ENCODE measurements around a stretch of chr16.

- PRO-cap = no peak
These were observed 56.1 kb downstream of the ABAT start for GRCh38 chr16:8730267-8731074.

DNA sequence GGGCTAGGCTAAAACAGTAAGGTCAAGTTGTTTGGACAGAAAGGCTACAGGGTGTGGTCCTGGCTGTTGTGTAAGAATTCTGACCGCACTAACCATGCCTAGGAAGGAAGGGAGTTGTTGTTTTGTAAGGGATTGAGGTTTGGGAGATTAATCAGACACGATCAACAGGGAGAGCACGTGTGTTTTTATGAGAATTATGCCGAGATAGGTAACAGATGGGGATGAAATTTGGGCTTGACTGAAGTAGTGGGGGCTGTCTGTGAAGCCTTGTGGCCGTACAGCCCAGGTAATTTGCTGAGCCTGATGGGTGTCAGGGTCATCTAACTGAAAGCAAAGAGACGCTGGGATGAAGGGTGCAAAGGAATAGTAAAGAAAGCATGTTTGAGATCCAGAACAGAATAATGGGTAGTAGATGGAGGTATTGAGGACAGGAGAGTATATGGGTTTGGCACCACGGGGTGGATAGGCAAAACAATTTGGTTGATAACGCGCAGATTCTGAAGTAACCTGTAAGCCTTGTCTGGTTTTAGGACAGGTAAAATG lies 33.6 kb downstream of the CARHSP1 start:
- PRO-cap = no peak

DNA sequence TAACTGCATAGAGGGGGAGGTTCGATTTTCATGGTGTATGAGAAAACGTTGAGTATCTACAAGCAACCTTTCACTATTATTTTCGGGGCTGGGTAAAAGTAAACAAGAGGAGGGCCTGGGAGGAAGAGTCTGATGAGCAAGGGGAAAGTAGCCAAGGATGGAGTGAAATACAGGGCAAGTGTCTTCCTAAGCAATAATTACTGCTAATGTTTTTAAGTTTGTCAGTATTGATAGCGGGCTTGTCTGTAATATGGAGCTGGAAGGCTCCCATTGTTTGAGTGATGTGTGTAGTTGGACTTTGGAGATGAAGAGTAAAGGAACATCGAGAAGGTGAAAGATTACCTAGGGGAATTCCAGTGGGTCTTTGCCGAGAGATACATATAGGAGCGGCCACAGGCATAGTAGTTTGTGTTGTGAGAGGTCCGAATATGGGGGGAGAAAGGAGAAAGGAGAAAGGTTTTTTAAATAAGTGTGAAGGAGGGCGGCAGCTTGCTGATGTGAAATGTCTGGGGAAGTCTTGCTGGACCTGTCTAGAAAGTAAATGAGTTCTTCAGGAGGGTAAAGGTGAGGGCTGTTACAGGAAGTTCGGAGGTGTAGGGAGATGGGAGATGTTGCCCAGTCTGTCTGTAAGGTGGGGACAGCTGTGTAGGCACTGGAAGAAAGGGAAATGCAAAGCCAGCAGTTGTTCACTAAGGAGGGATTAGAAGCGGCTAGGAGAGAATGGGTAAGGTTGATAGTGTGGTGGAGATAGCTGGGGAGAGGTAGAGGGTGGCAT lies 29.2 kb downstream of the CARHSP1 start:
- PRO-cap = no peak

DNA sequence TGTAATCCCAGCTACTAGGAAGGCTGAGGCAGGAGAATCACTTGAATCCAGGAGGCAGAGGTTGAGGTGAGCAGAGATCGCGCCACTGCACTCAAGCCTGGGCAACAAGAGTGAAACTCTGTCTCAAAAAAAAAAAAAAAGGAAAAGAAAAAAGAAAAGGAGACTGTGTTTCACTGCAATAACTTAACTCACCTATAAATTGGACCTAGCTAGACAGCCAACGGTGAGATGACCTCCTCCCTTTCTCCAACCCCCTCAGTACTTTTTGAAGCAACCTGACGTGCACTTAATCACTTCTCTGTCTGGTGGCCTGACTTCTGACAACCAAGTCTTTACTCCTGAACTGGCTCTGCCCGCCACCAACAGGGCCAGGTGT lies 21.6 kb downstream of the LITAFD start:
- PRO-cap = no peak

DNA sequence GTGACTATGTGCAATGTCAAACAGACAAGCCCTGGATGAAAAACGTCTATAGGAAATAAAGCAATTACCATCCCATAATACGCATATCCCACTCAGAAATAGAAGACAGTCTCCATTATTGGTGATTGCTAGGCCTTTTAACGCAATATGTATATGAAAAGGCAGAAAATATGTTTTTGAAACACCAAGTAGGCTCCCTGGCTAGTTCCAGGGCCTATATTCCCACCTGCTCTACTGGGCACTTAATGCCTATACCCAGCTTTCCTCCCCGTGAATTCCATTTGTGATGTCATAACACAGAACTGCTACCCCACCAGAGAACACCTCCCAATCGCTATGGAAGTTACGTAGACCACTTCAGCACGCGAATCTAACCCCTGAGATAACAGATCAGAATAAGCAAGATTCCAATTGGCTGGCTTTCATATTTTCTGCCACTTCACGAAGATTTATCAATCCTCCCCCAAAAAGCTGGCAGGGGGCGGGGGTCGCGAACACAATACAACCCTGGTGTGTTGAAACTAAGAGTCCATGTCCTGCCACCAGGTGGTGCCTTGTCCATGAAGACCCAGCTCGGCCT lies 28.0 kb downstream of the USP7 start:
- PRO-cap = no peak

DNA sequence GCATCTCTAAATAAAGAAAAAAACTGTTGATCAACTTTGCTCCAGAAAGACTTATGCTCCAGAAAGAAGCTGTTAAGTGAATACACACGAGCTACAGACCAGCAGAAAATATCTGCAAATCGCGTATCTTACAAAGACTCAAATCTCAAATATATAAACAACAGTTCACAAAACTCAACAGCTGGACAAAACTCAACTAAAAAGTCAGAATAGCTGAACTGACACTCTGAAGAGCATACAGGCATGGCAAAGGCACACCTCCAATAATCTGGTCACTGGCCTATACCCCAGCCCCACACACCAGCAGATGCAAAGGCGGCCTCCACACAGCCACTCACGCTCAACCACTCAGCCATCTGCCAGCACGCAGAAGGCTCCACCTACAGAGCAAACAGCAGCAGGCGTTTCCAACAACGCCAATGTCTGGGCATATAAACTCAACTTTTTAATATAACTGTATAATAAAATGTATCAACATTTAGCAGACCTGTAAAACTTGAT lies 17.2 kb downstream of the USP7 start:
- PRO-cap = no peak

GRCh38 chr16:8962075-8963098 lies 1.3 kb downstream of the USP7 start:
- PRO-cap = no peak

- PRO-cap = no peak
These were observed 9.7 kb downstream of the HAPSTR1 start for GRCh38 chr16:9100657-9101952.

- PRO-cap = no peak
These were observed 22.3 kb downstream of the HAPSTR1 start for GRCh38 chr16:9113367-9114537.

GRCh38 chr16:9302225-9302603 lies 210.8 kb downstream of the HAPSTR1 start:
- PRO-cap = no peak

GRCh38 chr16:9365023-9365782 lies 273.8 kb downstream of the HAPSTR1 start:
- PRO-cap = no peak

DNA sequence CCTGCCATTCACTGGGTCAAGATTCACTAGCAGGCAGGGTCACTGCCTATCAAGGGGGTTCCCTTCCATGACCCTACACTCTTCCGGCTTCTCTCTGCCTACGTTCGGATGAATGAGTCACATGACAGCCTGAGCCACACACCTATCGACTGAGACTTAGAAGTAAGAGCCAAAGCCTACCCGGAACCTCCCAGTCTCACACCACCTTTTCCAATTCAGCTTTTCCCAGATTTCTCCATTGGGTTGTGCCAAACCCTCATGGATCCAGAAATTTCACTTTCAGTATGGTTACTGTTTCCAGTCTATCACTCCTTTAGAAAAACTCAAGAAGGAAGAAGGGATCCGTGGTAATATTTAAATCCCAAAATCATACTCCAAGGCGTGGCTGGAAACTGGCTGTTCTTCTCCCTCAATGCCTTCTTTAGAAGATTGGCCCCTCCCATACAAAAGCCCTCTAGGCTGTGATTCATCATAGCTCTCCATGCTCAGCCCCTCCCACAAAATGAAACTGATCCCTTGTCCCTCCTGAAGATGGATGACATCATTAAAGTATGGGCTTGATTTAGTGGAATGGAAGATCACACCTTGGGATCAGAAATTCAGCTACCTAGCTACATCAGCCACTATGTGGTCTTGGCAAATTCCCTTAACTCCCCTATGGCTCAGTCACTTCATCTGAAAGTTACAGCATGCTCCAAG lies 4.3 kb downstream of the GRIN2A start:
- PRO-cap = no peak

DNA sequence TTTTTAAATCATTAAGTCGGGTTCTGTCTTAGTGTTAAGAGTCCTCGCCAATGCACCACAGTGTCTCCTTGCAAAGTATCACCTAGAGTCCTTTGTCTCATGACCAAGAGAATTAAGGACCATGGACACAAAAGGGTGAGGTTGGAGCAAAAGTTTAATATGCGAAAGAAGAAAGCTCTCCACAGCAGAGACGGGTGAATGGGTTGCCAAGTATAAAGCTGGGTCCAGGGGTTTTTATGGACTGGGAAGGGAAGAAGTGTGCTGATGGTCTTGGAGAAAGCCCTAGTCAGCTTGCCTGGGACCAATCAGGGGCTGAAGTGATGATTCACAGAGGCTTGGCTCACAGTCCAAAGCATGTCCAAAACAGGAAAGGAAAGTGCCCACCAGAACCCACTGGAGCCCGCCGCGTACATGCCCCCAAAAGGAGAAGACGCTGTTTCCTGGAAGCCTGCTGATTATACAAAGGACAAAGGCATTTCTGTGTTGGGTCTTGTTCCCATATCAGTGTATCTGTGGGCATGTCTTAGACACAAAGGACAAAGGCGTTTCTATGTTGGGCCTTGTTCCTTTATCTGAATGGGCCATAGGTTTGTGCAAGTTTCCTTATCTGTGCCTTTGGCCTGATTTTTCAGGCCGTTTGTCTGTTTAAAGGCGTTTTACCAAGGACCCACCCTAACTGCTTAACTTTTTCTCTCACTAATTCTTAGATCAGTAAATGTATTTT lies 28.8 kb upstream of the ATF7IP2 start:
- PRO-cap = no peak

- PRO-cap = no peak
These were observed 40.1 kb downstream of the ATF7IP2 start for GRCh38 chr16:10425864-10426397.

DNA sequence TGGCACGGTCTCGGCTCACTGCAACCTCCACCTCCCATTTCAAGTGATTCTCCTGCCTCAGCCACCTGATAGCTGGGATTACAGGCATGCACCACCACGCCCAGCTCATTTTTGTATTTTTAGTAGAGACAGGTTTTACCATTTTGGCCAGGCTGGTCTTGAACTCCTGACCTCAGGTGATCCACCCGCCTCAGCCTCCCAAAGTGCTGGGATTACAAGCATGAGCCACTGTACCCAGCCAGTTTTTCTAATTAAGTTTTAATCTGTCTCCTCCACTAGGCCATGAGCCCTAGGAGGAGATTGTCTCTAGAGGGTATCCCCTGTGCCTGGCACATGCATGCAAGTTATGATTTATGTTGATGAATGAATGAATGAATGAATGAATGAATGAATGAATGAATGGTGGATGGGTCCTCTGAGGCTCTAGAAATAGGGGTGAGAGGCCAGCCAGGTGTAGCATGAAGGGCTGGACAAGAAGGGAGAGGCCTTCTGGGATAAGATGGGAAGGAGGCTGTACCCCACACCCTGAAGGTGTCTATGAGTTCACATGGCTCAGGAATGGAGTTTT lies 48.9 kb downstream of the EMP2 start:
- PRO-cap = no peak

DNA sequence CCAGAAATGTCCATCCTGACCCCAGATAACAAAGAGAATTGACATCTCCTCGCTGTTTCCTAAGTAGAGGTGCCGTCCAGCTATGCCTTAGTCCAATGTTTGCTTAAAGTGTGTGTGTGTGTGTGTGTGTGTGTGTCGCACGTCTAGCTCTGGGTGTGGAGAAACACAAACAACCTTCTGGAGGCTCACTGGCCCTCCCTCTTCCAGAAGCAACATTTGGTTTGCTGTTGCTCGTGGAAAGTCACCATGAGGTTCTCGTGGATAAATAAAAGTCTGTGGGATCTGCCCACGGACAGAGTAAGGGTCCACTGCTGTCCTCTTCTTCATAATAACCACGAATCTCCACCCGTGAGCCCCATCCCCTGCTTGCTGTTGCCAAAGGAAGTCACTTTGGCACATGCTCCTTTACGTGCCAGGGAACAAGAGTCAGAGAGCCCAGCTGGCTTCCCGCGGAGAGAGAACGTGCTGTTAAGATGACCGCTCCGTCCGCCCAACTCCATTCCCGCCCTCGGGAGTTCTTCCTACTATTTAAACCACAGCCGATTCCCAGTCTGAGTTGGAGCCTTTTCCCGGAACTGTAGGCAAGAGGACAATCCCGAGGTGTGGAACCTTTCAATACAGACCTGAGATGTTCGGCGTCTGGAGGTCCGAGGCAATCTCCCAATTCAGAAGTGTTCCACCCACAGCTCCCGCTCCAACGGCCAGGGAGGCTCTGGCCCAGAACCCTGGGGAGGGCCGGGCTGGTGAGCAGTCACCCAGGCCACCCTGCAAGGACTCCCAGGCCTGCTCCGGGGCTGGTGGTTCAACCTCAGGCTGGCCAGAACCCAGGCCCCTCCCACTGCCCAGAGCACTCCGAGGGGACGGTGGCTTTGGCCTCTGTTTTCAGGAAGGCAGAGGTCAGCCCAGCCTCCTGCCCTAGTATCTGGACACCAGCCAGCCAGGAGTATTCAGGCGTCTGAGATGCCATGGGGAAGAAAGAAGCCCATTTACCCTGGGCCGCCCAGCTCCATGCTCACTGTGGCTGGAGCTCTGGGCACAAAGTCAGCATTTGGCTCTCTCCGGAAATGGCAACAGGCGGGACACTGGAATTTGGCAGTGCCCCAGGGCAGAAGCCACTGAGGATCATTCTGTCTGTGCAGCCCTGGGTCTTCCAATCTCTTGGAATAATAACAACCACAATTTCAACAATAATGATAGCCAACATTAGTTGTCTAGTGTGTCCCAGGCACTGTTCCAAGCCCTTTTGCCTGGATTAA lies 21.6 kb downstream of the EMP2 start:
- PRO-cap = no peak

DNA sequence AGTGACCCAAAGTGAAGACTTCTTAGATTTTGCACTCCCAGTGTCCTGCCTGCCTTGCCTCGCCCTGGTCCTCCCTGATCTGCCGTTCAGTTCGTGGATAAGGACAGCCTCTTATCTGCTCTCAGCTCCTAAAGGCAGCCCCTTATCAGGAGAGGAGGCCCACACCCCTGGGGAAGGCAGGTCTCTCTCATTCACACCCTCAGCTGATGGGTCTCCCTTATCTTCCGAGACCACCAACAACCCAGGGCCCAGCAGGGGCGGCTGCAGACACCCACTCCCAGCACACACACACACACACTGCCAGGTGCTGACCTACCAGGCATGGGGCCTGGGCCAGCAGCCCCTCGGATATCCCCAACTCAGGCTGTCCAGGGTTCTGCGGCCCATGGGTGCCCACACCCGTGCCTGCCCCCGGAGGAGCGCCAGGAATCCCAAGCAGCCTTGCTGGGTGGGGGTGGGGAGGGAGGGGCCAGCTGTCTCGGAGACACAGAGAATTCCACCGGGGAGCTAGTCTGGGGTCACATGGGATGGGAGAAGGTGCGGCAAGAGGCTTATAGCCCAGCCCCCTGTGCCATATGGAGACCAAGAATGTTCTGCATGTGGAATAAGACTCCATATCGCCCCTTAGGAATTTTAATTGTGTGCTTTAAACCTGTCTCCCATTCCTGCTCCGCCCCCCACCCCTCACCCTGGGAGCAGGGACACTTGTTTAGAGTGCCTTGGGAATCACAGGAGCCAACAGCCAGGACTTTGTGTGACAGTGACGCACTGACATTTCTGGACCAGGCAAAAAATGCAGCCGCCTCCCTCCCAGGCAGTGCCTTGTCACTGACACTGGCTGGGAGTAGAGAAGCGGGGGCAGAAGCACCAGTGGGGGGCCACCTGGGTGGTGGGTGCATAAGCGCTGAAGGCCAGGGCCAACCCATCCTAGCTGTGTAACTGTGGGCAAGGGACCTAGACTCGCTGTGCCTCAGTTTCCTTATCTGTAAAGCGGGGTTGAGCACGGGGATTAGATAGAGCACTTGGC lies 41.9 kb upstream of the EMP2 start:
- PRO-cap = no peak

DNA sequence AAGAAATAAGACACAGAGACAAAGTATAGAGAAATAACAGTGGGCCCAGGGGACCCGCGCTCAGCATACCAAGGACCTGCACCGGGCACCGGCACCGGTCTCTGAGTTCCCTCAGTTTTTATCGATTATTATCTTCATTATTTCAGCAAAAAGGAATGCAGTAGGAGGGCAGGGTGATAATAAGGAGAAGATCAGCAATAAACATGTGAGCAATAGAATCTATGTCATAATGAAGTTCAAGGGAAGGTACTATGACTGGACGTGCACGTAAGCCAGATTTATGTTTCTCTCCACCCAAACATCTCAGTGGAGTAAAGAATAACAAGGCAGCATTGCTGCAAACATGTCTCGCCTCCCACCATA lies 10.9 kb upstream of the TVP23A start:
- PRO-cap = no peak

- PRO-cap = no peak
These were observed 3.0 kb downstream of the CIITA start for GRCh38 chr16:10879884-10880533.

DNA sequence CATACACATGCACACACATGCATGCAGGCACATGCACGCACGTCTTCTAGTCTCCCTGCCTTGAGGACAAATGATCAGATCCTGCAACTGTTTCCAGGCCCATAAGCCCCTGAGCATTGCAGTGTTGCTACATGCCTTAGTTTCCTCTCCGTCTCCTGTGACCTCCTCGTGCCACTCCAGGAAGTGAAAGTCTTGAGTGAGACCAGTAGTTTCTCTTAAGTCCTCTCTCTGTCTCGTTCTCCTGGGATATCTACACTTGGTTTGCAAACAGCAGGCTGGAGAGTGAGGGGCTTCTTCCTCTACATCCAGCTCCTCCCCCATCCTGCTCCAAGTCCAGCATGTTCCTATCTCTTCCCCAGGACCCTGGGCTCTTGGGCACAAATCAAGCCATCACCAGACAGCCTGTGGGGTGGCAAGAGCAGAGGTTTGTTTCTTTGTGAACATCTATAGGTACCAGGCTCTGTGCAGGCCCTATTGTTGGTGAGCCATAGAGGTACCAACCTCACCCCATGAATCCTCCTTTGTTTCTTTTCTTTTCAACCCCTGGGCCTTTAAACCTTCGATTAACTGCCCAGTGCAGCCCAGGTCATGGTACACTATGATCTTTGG lies 8.4 kb downstream of the CIITA start:
- PRO-cap = no peak

All from ureter (tissue), 1 donor.